REH cell (cell line): ENCODE measurements around the gene HDAC2.

DNA sequence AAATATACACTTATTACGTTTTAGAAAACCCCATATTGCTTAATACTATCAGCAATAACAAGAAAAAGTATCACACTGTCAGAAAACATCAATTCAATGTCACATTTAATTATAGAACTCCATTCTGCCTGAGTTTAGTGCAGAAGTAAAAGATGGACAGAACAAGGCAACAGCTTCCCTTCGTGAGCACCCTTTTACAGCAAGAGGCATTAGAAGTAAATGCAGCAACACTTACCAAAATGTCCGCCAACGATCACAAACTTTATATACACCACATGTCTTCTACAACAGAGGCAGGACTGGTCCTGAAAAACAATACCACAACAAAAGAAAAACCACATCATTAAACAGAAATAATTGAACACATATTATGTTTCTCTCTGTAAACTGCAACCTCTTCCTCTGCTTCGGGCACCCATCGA is 92.9 kb downstream of the FYN start:
- PRO-cap, result no peak

DNA sequence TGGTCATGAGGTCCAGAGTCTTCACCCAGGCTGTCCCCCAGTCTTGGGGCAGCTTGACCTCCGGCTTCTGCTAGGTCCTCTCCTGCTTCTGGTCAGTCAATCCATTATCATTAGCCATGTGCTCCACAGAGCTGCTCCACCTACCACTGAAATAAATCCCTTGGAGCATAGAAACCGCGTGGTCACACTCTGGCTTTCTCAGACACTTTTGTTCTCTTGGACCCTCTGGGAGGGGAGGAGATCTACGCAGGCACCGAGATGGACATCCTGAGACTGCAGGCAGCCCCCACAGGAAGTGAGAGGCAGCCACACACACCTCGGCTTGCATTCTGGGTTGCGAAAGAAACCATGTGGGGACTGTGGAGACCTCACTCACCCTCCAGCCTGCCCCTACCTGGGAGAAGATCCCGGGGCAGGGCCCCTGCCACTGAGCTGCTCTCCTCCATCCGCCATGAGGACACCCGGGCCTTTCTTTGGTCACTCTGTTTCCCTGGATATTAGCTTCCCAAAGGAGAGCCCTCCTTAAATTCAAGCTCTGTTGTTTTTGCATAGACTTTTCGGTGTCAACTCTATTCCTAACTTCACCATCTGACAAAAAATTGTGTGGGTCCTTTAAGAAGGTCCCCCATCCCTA is 79.5 kb downstream of the FYN start:
- PRO-cap, result no peak

- PRO-cap, result no peak
These were observed 68.7 kb downstream of the FYN start for GRCh38 chr6:111804495-111805084.

DNA sequence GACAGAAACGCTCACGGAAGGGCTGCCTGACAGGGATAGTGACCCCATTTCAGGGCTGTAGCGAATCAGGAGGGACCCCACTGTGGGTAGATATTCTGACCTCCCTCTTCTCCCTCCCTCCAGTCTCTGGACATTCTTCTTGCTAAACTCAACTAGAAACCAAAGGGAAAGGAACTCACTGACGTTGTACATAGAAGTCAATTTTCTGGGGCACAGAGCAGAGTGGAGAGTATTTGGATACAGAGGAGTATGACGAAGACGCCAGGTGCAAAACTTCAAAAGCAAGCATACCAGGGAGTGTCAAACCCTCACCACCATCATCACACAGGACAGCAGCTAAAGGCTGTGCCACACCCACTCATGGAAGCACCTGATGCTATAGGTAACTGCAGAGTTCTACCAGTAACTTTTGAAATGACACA is 64.8 kb downstream of the FYN start:
- PRO-cap, result no peak

DNA sequence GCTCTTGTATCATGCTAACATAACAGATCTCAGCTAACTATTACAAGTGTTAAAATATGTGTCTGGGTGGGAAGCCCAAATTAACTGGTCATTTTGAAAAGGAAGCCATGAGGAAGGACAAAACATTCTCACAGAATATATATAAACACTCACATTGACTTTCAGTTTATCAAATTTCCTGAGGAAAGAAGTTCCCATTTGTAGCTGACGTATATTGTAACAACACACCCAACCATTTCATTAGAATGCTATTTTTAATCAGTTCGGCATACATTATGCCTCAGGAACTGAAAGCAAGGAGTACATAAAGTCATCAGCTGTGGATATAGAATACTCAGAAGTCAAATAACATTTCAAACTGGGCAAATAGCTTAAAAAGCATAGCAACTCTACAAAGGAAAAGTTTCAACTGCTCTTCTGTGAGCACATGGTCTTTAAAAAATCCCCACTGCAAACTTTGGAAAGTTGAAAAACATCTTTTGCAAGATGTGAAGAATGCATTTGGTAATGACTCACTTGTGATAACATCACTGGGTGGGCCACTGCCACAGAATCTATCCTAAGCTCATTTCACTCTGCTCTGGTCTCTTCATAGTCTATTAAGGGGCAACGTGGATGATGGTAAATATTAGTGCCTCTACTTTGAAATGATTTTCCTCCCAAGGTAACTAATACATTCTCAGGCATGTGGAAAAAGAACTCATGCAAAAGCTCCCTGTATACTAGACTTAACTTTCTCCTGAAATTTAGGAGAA is 49.4 kb downstream of the FYN start:
- PRO-cap, result no peak

- PRO-cap, result unidirectional peak, plus-strand start at chr6:111871243; unidirectional peak, plus-strand start at chr6:111871384; unidirectional peak, plus-strand start at chr6:111871403
These were observed 2.1 kb downstream of the FYN start for GRCh38 chr6:111871101-111871675.

DNA sequence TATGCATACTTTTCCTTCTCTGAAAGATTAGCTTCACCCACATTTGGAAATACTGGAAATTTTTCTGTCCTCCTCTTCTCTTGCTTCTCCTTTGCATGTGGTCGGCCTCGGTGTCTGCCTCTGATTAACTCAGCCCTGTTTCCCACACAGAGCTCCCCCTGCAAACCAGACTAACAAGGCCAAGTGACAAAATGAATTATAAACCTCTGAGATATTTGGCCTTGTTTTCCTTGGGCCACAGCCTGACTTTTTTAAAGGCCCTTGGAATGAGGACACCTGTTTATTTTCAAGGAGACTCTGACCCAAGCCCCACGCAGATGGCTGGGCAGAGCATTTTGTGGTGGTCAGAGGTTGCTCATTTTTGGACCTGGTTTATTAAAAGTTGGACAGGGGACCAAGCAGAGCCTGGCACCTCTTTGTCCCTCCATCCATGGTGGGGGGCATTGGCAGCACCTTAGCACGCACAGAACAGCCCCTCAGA is 9.0 kb upstream of the CCN6 start:
- PRO-cap, result no peak

- PRO-cap, result no peak
These were observed 238 bp upstream of the CCN6 start for GRCh38 chr6:112053711-112054021.

- PRO-cap, result no peak
These were observed 51.4 kb downstream of the LAMA4 start for GRCh38 chr6:112202932-112203394.

DNA sequence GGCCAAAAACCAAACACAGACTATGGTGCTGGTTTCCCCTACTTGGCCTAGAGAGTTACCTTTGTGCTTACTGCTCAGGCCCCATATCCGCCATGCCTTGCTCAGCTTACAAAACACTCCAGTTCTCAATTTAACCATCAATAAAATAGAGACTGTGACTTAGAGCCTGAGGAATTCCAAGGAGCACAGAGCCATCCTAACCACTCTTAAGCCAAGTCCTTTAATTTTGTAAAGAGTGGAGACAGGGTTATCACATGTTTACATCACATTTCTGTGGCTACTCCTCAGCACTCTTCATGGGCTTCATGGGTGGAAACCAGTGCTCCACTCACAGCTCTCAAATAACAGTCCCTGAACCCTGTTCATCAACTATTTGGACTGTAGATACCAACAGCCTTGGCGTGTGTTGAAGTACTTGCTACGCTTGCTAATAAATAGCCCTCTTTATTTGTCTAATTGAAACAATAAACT is 32.0 kb downstream of the LAMA4 start:
- PRO-cap, result no peak

GRCh38 chr6:112223867-112224396 is 30.4 kb downstream of the LAMA4 start:
- PRO-cap, result no peak

DNA sequence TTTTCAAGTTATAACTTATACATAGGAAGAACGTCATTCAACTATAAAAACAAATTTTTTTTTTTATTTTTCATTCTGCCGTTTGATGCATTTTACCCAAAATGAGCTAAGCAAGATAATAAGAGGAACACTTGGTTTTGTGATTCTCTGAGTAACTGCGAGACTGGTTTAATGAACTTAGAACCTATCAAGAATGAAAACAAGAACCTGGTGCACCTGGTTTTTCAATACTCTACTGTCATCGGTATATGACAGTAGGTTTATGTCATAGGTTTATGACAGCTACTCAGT is 20.3 kb downstream of the LAMA4 start:
- PRO-cap, result no peak

GRCh38 chr6:113362363-113362820 is 494.8 kb upstream of the MARCKS start:
- PRO-cap, result no peak

- PRO-cap, result no peak
These were observed 269.7 kb upstream of the MARCKS start for GRCh38 chr6:113587344-113587872.

DNA sequence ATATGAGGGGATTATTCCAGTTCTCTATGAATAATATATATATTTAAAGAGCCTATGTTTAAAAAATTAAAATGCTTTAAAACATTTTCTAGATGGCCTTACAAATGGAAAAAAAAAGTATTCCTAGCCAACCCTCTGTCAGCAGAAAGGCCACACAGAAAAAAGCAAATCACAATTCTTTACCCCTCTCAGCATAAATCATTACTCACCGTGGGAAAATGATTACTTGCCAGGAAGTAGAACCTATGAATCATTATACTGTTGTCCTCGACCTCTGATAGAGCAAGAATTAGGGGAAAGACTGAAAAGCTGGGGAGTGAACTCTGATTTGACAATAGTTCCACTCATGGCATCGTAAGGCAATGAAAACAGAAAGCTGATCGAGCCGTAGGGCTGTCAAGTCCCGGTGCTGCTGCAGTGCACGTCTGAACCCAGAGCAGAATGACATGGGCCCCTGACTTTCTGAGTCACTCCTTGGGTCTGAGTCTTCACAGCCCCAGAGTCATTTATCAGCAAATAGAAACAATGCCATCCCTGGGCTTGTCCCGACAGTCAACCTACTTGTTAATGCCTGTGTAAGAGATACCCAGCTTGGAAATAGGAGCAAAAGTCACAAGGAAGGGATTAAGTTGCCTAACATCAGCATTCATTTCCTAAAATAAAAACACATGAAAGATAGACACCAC is 224.9 kb upstream of the MARCKS start:
- PRO-cap, result no peak

DNA sequence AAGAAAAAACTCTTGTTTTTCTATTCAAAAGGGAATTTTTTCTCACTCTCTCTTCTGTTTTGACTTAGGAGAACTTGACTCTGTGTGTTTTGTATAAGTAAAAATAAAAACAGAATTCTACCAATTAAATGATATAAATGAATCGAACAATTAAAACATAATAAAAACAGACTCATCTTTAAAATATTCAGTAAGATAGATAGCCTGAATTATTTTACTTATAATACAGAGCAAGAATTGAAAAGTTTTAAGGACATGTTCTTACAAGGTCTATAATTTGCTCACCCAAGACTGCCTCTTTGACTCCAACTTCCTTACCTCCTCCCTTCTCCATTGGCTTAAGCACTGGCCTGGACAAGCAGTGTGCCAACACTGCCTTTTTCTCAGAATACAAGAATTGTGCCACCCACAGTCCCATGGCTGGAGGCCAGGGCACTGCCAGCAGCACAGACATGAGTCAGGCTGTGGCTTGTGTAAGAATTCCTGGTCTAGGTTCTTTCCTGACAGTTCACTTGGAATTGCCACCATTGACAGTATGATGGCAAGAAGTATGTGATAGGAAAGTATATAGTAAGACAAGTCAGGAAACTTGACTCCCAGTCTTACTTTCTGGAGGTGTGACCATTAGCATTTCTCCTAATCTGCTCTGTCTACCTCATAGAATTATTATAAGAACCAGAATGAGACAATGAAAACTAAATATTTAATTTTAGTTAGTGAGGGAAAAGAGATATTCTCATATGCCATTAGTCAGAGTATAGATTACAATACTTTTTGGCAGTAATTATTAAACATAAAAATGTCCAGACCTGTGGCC is 202.8 kb upstream of the MARCKS start:
- PRO-cap, result no peak

DNA sequence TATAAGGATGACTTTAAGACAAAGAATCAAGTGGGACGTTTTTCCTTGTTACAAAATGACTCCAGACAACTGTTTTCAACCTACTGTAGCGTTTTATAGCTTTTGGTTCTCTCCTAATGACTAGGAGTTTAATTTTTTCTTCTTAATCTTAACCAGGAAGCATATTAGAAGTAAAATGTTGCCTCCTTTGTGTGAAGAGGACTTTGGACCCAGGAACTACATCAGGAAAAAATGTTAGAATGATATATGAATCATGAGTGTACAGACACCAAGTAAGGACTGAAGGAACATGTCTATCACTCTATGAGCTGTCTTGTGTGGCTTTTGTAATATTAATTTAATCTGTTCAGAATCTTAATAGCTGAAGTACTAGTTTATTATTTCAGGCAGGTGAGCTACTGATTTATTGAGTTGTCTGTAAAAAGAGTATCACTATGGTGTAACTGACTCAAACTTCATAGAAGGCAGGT is 71.0 kb upstream of the MARCKS start:
- PRO-cap, result no peak

- PRO-cap, result no peak
These were observed 476 bp upstream of the MARCKS start for GRCh38 chr6:113856616-113857122.

DNA sequence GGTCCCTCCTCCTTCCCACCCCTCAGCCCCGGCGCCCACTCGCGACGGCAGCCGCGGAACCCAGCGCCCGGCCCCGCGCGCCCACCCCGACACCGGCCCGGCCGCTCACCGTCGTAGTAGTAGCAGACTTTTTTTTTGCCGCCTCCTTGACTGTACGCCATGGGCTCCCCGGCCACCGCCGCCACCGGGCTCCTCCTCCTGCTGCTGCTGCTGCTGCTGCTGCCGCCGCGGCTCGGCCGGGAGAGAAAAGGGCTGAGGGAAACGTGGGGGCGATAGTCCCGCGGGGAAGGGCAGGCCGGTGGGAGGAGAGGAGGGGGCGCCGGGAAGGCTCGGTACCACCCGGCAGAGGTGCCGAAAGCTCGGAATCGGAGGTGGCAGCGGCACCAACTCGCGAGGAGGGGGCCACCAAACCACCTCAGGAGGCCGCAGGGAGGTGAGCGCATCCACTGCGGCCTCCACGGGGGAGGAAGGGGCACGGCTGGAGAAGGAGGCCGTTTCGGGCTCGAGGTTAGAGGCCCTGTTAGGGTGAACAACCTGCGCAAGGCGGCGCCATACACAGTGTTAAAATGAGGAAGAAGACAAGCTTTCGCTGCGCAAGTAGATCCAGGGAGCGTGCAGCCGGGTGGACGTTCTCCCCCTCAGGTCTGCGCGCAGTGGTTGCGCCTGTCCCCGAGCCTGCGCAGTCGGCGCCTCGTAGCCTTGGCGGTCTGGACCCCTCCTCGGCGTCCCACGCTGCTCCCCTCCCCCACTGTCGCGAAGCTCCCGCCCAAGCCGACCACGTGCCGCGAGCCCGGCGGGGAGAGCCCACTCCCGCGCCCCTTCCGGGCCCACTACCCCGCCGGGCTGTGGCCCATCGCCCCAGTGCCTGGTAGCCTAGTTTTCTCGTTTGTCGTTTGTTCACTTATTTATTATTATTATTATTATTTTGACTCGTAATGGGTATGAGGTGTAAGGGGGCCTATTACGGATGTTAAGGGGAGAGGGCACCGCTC is at the start of gene HDAC2:
Gene HDAC2 (minus strand): TSS at position 401 of the 992 bp plus-strand sequence.
- PRO-cap, result bidirectional peak, plus-strand start at position 748 of the sequence, minus-strand start at position 389 of the sequence

DNA sequence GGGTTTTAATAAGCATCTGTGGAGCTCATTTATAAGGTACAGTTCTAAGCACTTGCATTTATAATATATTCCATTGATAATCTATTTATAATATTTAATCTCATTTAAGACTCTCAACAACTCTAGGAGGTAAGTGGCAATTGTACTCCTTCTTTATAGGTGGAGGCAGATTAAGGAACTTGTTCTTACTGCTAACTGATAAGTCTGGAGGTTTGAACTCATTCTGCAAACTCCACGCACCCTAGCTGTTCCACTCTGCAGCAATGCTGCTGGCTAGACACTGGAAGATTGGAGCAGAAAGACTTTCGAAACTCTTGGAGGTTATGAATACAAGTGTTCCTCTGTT is 765 bp upstream of the HDAC2 start:
- PRO-cap, result no peak